Brain (tissue), 1 donor: Measurements from ENCODE around the genes ART4 and ERP27.

DNA sequence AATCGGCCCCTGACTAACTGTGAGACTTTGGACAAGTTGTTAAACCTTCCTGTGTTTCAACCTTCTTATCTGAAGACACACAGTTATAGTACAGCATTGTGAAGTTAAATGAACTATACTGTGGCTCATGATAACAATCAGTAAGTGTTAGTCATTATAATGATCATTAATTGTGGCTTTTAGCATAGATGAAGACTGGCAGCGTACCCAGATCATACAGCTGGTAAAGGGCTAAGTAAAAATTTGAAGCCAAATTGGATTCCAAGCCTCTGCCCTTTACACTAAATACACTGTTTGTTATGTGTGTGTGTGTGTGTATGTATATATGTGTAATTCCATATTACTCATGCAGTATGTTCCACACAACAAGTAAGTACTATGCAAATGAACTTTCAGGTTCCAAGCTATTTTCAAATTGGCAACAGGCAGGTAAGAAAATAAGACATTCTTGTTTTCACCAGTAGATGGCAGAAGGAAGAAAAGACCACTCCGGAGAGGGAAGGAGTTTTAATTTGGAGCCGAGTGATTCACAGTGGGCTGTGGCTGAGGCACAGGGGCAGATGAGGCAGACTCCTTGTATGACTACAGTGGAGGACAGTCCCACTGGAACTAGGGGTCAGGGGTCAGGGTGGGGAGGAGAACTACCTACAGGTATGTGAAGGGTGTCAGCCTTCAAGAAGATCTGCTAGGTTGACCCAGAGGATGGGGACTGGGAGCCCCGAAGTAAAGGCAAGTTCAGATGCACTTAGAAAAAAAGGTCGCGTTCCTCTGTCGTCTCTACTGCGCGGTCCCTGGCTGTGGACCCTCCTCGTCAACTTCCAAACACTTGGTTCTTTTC, 23.8 kb downstream of the DDX47 start:
- RRBS = no CpG with 5 or more reads among the region's 11 CpGs

- RRBS = no CpG with 5 or more reads among the region's 17 CpGs
Measured at GRCh38 chr12:12908629-12909390, 17.4 kb downstream of the GPRC5A start.

DNA sequence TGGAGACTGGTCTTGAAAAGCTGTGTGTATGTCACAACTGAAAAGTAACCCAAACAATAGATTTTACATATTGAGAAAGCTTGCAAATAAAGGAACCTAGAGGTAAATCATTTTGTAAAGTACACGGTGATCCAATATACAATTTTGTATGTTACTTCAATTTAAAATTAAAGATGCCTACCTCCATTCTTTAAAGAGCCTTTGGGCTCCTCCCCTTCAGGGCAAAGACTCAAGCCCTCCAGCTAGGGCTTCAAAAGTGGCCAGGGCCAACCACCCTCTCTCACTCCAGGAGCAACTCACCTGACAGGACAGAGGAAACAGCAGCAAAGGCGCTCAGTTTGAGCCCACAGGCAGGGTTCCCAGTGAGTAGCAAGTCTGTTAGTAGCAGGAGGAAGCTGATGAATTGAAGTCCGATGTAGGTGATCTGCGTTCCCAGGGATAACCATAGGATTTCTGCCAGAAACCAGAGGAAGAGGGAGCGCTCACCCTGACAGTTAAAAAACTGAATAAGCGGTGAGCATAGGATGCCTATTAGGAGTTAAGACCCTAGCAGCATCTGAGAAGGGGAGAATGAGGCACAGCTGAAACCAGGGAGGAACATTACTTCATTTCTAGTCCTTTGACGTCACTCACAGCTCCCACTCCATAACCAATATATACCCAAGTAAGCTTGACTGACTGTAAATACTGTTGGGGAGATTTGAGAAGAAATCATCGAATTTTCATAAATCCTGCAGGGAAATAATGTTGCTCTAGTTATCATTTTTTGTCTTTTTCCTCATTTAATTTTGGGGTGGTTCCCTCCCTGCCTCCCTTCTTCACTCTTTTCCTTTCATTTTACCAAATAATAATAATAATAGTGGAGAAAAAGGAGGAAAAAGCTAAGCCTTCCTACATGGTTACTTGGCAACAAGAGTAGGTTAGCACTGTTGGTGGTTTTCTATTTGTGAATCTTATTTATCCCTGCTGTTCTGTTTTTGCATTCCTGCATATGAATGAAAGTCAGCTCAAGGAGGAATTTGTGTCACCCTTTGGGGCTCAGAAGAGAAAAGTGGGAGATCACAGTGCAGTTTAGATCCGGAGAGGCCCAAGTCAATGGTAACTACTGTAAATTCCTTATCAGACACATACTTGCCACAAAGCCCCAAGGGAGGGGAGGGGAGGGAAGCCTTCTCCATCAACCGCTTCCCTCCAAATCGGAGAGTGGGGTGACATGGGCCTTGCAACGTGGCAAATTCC, 15.4 kb downstream of the GSG1 start:
- RRBS = no CpG with 5 or more reads among the region's 12 CpGs

GRCh38 chr12:13100613-13100956, 2.9 kb downstream of the GSG1 start:
- RRBS = 4% methylated on average over 3 of the region's 10 CpGs

- RRBS = no CpG with 5 or more reads among the region's 5 CpGs
Measured at GRCh38 chr12:13195193-13195772, 1.2 kb upstream of the EMP1 start.

GRCh38 chr12:13339645-13340033, 143.1 kb downstream of the EMP1 start:
- RRBS = no CpG with 5 or more reads among the region's 3 CpGs

GRCh38 chr12:14239320-14239915, 126.1 kb upstream of the ATF7IP start:
- RRBS = no CpG with 5 or more reads among the region's 14 CpGs

- RRBS = no CpG with 5 or more reads among the region's 2 CpGs
Measured at GRCh38 chr12:14384909-14385646, 19.6 kb downstream of the ATF7IP start.

- RRBS = no CpG with 5 or more reads among the region's 3 CpGs
Measured at GRCh38 chr12:14561051-14561463, 6.6 kb downstream of the PLBD1 start.

- RRBS = no CpG with 5 or more reads among the region's 4 CpGs
Measured at GRCh38 chr12:14613404-14614354, 46.0 kb upstream of the PLBD1 start.

- RRBS = no CpG with 5 or more reads among the region's 3 CpGs
Measured at GRCh38 chr12:14695021-14695379, 1.4 kb downstream of the GUCY2C start.

DNA sequence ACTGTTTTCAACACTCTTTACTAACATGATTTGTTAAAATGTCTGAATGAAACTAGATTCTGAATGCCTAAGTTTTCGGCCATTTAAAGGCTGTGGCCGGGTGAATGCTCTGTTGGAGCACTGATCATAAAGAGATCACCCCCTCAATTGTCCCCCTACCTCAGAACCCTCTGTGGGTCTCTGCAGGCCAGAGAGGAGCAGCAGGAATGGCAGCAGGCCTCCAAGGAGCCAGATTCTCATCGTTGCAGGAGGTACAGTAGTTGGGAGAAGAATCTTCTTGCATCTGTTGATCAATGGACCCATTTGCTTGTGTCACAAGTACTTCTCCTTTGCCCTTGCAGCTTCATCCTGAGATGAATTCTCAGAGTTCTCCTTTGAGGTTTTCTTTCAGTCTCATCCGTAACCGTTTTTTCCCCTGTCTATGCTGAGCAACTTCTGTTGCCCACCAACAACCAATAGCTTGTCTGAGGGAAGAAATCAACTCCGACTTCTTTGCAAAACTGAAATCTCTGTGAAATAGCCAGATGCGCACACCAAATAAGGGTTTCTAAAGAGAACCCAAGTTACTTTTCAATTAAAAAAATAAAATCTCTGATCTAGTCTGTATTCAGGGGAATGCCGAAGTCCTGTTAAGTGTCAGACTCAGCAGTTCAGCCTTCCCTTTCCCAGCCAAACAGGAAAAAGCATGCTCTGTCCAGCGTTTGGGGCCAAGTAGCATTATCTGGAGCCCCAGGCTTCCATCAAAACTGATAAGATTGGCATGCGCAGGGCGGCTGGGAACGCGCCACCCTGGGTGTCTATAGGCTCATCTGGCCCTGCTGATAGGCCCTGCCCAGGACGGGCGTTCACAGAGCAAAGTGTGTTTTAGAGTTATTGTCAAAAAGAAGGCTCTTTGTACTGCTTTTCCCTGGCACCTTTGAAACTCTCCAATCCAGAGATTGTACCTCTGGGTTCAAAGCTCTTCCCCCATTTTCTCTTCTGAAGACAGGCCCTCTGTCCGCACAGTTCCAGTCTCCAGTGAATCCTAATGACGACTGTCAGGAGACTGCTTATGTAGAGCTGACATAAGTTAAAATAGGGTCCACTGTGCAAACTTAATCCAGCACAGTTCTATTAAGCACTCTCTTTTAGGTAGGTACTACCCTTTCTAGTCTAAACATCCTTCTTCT, at the start of gene ART4:
Gene ART4 (minus strand): TSS at position 716 of the 1,169 bp plus-strand sequence.
- RRBS = no CpG with 5 or more reads among the region's 17 CpGs

GRCh38 chr12:14881407-14881735, 4.3 kb downstream of the MGP start:
- RRBS = no CpG with 5 or more reads among the region's 1 CpG

DNA sequence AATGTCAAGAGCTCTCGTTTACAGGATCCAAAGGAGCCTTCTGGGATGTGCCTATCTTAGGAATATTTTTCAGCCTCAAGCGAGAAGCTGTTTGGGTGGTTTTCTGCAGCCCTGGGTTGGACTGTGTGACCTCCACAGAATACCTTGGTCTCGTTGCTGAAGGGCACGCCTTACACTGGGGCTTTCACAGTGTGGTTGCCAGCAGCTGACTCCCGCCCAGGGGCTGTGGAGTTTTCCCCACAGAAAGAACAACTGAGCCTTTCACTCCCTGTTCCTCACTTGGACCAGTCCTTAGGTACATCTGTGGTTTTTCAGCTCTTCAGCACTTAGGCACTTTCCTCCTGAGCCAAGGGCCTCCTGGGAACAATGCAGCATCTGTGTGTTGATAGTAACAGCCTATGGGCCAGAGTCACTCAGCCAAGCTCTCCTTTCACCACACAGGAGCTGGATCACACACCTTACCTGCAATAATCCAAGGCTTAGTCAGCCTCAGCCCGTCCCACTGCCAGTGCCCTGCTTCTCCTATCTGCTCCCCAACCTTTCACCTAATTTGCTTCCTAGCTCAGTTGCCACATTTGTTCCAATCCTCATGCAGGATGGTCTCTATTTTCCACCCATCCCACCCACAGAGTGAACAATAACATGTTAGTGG, 24.9 kb downstream of the ERP27 start:
- RRBS = no CpG with 5 or more reads among the region's 6 CpGs

GRCh38 chr12:14938460-14938786, at the start of gene ERP27:
Gene ERP27 (minus strand): TSS chr12:14938537.
- RRBS = no CpG with 5 or more reads among the region's 4 CpGs

- RRBS = no CpG with 5 or more reads among the region's 17 CpGs
Measured at GRCh38 chr12:14941481-14942999, 3.7 kb upstream of the ERP27 start.

GRCh38 chr12:14957875-14958394, 3.5 kb downstream of the ARHGDIB start:
- RRBS = no CpG with 5 or more reads among the region's 6 CpGs

- RRBS = no CpG with 5 or more reads among the region's 7 CpGs
Measured at GRCh38 chr12:15168202-15168915, 52.9 kb downstream of the RERG start.

GRCh38 chr12:15562172-15562893, 226.9 kb downstream of the EPS8 start:
- RRBS = no CpG with 5 or more reads among the region's 5 CpGs